ENCODE measurements around the genes WDR49, ACTRT3 and PHC3.

GRCh38 chr3:165193816-165194293, 2.3 kb downstream of the SLITRK3 start:
- PRO-cap, result no peak
- RAMPAGE, long total RNA, result no peak

DNA sequence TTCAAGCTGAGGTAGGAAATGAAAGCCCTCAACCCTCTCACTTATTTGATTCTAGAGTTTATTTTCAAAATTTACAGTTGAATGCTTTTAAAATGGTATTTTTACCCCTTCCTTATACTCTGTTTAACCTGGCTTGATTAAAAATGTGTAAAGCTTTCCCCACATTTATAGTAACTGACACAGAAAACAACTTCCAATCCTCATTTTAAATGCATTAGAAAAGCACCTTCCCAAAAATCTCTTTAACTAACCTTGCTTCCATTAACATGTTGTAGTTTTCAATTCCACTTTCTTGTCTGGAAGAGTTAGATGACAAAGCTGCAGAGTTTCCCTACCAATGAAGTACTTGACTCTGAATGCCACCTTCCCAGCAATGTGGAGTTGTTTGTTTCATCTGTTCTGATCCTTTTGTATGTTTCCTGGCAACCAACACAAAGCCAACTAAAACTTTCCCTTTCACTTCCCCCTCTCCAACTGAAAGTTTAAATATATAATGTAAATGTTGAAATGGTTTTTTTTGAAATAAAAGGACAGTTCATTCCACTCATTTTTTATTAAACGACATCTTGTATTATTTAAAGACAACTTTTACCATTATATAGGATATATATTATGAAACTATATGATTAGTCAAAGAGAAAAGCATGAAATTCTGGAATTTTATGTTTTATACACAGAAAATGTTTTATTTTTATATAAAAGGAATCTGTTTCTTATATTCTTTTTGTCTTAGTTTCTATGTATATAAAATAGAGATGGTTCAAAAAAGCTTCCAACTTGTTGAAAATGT, at the start of gene WDR49:
Gene WDR49, minus strand, starts transcription at position 360 of the 790 bp plus-strand sequence.
- PRO-cap, result no peak
- RAMPAGE, long total RNA, result no peak

DNA sequence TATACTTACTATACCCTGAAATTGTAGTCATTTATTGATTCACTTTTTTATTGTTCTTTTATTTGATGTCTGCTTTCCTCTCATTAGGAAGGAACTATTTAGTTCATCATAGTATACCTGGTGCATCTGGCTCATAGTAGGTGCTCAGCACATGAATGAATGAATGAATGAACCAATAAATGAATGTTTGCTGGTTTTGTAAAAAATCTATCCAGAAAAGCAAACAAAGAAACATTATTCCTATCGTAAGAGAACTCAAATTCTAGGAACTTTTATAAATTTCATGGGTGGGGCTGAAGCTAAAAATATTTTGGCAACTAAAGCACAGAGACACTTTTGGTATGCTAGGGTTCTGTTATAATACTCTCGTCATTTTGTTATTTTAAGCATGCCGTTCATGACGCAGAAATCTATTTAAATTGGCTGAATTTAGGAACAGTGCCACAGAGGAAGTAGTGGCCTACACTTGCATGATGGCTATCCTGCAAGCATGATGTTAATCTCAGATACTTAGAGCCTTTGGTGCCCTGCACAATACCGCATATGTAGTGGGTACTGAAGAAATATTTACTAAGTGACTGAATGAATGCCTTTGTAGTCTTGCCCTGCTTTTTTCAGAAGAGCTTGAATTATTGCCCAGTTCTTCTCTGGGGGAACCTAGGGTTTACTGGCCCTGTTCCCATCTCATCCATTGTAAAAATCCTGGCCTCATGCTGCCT, 78.8 kb downstream of the SERPINI1 start:
- PRO-cap, result no peak
- RAMPAGE, long total RNA, result no peak

- PRO-cap, result no peak
- RAMPAGE, long total RNA, result no peak
These were observed 24.7 kb downstream of the GOLIM4 start for GRCh38 chr3:168070855-168071629.

DNA sequence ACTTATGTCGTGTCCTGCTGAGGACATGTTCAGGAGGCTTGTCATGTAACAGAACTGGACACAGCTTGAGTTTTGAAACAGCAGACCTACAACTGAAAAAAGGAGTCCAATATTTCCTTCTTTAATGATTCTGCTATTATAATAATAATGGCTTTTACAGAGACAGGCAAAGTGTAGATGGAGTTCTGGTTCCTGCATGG, 582.1 kb upstream of the GOLIM4 start:
- PRO-cap, result no peak
- RAMPAGE, long total RNA, result no peak

DNA sequence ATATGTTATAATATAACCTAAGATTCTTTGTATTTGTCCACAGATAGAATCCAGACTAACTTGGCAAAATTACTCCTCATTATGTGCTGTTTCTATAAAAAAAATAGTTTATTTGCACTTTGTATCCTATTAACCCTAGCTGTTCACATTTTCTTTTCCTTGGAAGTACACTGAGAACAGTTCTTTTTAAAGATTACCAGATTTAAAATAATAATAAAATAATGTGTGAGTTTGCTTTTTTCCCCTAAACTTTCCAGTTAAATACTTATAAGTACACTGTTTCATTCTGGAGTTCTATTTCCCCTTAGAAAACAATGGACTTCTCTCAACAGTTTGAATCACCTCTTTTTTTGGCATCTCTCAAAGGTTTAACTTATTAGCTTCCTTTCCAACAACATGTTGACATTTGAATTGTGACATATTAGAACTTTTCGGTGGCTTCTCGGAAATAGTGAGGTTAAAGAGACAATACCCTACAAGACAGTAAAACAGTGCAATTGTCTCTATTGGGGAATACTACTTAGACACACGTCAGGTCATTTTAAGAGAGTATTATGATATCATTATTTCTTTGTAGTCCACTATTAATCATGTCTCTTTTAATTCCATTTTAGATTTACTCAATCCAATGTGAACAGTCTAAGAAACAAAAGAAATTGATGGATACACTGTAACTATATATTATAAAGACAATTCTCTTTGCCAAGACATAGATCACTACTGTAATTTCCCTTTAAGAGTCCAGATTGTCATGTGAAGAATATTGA, 529.8 kb downstream of the MECOM start:
- PRO-cap, result no peak
- RAMPAGE, long total RNA, result no peak

GRCh38 chr3:169143563-169143899, 520.0 kb downstream of the MECOM start:
- PRO-cap, result no peak
- RAMPAGE, long total RNA, result no peak

- PRO-cap, result no peak
- RAMPAGE, long total RNA, result no peak
These were observed 396.5 kb downstream of the MECOM start for GRCh38 chr3:169266983-169267435.

DNA sequence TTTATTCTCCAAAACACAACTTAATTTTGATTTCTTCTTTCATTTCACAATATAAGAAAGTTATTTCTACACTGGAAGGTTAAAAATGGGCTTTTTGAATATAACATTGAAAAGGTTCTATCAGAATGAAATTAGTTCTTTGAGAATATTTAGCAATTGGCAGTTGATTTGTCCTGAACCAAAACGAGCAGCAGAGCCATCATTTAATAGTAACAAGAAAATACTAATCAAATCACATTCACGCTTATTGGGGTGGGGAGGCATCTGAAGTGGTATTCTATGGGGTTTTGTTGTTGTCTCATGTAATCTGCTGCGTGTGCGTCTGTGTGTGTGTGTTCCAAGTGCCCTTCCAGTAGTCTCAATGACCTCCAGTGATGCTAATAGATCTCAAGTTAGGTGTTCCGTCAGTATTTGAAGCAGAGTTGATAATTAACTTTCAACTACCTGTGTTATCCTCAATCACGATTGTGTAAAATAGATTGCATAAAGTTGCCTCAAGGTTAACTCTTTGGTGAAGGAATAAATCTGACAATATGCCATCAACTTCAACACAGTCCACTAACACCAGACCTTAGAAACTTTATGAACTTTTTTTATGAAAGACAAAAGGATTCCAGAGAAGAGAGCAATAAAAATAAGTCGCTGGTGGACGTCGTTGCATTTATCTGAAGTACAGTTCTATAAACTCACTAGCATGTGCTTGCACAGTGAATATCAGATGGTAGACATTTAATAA, 375.0 kb downstream of the MECOM start:
- PRO-cap, result no peak
- RAMPAGE, long total RNA, result no peak

- PRO-cap, result unidirectional peak, minus-strand start at chr3:169300098
- RAMPAGE, long total RNA, result no peak
These were observed 363.7 kb downstream of the MECOM start for GRCh38 chr3:169299725-169300242.

DNA sequence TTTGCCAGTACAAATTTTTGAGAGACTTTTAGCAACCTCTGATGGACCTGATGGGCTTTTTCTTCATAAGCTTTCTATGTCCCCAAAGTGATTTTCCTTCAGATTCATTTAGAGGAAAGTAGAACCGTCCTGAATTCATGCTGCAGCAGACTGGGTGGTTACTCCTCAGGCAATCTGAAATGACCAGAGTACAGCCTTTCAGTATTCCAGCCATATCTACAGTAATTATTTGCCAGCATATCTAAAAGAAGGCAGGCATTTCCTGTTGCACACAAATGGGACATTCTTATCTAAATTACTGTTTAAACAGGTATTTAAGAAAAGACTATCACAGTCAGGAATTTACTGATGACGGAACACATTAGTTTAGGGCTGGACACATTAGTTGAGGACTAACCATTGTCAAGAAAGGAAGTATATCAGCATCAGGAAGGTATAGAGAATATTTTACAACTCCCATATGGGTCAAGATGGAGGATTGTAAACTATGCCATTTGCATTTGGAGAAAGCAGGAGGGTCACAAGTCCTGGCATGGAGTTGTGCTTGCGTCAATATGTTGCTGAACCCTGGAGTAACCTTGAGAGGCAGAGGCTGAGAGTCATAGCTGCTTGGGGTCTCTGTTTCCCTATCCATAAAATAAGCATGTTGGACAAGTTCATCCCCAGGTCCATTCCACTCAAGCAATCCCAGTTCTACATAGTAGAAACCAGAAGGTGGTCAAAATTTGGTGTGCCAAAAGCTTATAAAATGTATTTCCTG, 273.8 kb downstream of the MECOM start:
- PRO-cap, result no peak
- RAMPAGE, long total RNA, result no peak

GRCh38 chr3:169658263-169659048, 5.1 kb downstream of the MECOM start:
- PRO-cap, result bidirectional peak, plus-strand start at chr3:169658715, minus-strand start at chr3:169658421
- RAMPAGE, long total RNA, result no peak

DNA sequence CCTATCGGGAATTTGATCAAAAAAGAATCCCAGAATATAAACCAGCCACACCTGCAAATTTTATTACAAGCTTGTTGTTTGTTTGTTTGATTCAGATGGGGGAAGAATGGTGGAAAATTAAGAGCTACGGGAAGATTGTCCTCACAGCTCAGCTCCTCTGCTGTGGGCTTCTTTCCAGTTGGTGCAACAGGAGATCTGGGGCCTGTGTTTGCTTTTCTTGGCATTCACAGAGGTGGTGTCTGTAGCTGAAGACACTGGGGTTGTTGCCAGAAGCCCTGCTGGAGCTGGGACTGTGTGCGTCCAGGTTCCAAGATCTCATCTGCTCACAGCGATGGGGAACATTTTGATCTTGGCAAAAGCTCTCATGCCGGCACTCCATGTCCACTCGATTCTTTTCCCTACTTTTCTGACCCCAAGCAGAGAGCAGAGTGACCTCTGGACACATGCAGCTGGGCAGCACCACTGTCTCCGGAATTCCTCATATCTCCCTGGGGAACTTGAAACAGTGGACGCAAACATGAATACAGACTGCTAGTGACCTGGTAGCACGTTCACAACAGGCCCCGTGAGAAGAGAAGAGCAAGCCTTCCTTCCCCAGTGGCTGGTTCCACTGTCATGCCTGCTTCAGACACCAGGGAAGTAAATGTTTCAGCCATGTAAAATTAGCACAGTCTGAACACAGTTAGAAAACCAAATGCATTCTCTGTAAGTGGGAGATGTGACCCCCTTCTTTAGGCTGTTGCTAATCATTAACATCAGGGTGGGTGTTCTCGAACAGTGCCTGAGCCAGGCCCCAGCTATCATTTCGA, 36.1 kb upstream of the MECOM start:
- PRO-cap, result no peak
- RAMPAGE, long total RNA, result no peak

DNA sequence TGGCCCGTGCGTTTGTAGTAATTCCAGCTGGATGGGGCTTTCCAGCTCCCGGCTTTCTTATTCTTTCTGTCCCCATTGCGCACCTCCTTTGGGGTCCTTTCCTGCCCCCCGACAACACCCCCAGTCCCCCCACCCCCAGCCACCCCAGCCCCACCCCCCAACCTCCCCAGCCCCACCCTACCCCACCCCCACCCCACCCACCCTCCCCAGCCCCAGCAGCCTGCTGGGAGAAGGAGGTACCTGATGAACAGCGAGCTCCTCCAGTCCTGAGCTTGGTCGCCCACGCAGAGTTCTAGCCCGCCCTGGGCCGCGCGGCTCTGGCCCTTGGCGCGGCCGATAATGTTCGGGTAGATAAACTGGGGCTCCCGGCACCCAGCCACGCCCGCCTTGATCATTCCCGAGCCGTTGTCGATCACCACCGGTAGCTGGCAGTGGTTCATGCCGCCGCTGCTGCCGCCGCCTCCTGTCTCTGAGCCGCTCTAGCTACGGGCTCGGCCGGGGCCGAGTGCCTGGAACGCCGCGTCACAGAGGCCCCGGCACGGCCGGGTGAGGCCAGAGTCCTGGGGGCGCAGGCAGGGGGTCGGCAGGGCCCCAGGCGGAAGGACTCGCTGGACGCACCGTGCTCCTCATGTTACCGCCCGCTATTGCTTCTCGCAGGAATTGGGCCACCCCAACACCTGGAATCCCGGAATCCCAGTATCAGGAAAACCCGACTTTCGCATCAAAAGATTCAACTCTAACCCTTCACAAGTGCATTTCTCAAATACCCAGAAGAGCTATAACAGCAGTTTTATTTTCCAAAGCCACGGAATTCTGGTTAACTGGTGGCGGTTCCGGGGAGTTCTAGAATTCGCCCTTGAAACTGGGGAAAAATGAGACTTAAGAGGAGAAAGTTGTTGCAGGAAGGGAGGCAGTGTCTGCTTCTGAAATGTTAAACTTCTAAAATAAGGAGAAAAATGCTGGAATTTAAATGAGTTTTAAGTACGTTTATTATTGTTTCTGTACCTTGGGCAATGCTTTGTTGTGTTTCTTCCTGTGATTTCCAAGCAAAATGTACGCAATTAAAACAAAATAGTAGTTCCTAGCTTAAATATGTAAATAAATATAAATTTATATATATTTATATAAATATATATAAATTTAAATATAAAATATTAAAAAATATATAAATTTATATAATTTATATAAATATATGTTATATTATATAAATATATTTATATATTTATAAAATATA, at the start of gene ACTRT3:
Gene ACTRT3, minus strand, starts transcription at position 481 of the 1,234 bp plus-strand sequence.
- PRO-cap, result unidirectional peak, plus-strand start at position 231 of the sequence; unidirectional peak, plus-strand start at position 263 of the sequence; unidirectional peak, plus-strand start at position 287 of the sequence; bidirectional peak, plus-strand start at position 893 of the sequence, minus-strand start at position 815 of the sequence
- RAMPAGE, long total RNA, result no peak

DNA sequence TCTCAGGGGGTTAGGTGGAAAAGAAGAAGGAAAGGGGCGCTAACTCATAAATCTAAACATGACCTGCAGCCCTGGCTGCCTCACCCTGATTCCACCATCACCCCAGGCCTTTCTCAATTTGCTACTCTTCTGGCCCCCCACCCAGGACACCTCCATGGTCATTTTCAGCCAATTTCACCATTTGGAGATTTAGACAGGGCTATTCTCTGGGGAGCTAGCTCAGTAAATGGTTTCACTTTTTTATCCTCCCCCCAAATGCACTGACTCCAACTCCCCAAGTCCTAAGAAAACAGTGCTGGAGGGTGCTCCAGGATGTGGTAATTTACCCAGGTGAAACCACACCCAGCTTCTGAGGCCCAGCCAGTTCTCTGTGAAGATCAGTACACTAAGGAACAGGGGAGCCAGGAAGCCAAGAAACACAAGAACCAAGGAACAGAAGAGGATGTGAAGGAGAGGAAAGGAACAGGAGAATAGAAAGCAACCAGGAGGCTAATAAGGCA, 1.7 kb upstream of the LRRC31 start:
- PRO-cap, result no peak
- RAMPAGE, long total RNA, result no peak

- PRO-cap, result no peak
- RAMPAGE, long total RNA, result no peak
These were observed 26.4 kb upstream of the SEC62 start for GRCh38 chr3:169940180-169940577.

GRCh38 chr3:169992598-169993230, 26.1 kb downstream of the SEC62 start:
- PRO-cap, result no peak
- RAMPAGE, long total RNA, result no peak

GRCh38 chr3:170075546-170075875, 37.7 kb downstream of the GPR160 start:
- PRO-cap, result no peak
- RAMPAGE, long total RNA, result no peak

DNA sequence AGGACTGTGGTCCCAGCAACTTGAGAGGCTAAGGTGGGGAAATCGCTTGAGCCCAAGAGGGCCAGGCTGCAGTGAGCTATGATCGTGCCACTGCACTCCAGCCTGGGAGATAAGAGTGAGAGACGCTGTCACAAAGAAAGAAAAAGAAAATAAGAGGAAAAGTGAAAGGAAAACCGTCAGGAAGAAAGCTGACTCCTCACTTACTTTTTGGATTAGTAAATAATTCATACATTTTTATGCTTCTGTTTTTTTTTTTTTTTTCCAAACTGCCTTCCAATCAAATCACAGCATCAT, 1.3 kb downstream of the PHC3 start:
- PRO-cap, result unidirectional peak, plus-strand start at position 170 of the sequence
- RAMPAGE, long total RNA, result no peak

GRCh38 chr3:170181181-170182061, at the start of gene PHC3:
PHC3 (minus strand) TSS chr3:170181733.
- PRO-cap, result bidirectional peak, plus-strand start at chr3:170181812, minus-strand start at chr3:170181733
- RAMPAGE, long total RNA, result start-site peak on the minus strand at chr3:170181723-170181747, 115 and 1,309 reads in 2 replicates